ENCODE data around the genes PCF11, TMEM126B, CREBZF and HIKESHI.

DNA sequence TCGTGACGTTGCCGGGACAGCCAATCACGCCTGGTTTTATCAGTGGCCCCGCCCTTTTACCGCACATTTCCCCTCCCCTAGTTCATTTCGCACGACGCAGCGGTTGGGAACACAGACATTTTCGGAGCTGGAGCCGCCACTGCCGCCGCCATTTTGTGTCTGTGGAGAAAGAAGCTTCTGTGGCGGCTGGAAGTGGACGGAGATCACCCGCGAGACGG lies at the start of gene PCF11:
Gene PCF11, plus strand, starts transcription at position 90 of the 218 bp plus-strand sequence.
- RRBS = no CpG with 5 or more reads among the region's 19 CpGs

DNA sequence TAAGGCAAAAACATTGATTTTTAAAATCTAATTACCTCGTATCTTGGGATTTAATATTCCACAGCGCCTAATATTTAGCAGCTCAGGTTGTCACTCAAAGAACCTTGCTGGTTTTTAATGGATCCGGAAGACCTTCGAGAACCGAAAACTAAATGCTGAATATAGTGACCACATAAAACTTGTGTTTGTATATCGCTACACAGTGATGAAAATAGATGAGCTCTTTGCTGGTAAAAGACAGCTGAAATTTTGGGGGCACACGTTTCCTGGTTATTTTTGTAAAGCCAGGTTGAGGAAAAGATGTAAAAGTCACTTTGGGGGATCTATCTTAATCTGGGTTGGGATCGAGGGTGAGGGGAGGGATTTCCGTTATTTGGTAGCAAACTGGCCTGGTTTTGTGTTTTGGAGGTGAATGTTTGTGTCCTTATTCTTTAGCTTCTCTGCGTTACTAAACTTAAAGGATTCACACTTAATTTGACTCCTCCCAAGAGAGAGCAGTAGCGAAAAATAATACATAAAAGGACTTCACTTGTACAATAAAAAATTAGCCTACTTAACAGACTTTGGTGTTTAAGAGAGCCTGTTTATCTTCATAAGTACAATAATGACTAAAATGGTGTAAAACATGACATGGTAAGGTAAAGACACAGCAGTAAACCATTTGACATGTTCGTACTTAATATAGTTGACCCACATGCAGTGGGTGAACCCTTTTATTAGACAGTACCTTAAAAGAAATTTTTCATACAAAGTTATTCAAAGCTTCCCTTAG lies 2.6 kb downstream of the PCF11 start:
- RRBS = no CpG with 5 or more reads among the region's 12 CpGs

- RRBS = no CpG with 5 or more reads among the region's 5 CpGs
These were observed 7.2 kb upstream of the ANKRD42 start for GRCh38 chr11:83186158-83186861.

DNA sequence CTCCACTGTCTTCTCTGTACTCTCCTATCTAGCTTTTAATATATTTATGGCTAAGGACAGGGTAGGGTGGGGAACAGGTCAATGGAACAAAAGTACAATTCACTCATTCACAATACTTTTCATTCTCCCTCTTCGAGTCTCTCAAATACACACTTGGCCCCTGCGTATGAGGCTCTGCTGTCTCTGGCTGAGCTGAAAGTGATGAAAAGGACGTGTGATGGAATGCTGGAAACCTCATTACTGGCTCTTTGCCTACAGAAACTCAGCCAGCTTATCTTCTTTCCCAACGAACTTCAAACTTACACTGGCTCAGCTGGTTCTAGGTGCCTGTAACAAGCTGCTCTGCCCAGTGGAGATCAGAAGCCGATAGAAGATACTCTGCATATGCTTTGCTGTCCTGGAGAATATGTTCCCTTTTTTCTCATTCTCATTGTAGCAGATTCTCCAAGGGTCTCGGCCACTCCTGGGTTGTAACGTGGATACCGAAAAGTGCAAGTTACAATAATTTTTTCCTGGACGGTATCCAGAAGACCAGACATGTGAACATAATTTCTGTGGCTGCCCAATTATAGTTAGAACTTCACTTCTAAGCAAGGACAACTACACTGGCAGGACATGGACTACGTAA lies 405.3 kb upstream of the CCDC90B start:
- RRBS = no CpG with 5 or more reads among the region's 10 CpGs

DNA sequence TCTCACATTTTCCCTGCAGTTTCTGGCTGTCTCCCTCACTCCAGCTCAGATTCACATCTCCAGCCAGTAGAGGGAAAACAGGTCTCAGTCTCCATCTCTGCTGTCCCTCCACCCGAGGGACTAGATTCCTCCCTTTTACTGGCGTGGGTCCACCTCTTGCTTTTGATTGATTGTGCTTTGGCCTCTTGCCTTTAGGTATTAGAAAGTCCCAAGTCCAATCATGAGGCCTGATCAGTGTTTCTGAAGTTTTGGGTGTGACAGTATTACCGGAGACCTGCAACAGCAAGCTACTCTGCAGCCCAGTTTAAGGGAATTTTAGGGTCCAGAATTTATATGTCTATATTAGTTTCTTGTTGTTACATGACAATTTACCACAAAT lies 805.1 kb upstream of the CCDC90B start:
- RRBS = no CpG with 5 or more reads among the region's 3 CpGs

DNA sequence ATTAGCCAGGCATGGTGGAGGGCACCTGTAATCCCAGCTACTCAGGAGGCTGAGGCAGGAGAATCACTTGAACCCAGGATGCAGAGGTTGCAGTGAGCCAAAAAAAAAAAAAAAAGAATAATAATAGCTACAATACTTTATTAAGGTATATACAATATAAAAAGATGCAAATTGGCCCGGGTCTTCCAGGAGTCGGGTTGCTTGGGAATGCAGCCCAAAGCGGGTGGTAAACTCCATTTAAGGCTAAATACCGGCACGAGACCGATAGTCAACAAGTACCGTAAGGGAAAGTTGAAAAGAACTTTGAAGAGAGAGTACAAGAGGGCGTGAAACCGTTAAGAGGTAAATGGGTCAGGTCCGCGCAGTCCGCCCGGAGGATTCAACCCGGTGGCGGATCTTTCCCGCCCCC lies 143.3 kb downstream of the DLG2 start:
- RRBS = 48% methylated on average over 11 of the region's 16 CpGs

- RRBS = 4% methylated on average over 18 of the region's 53 CpGs
These were observed at the start of gene TMEM126B for GRCh38 chr11:85627617-85628706. Gene TMEM126B, plus strand, starts transcription at chr11:85628593.

DNA sequence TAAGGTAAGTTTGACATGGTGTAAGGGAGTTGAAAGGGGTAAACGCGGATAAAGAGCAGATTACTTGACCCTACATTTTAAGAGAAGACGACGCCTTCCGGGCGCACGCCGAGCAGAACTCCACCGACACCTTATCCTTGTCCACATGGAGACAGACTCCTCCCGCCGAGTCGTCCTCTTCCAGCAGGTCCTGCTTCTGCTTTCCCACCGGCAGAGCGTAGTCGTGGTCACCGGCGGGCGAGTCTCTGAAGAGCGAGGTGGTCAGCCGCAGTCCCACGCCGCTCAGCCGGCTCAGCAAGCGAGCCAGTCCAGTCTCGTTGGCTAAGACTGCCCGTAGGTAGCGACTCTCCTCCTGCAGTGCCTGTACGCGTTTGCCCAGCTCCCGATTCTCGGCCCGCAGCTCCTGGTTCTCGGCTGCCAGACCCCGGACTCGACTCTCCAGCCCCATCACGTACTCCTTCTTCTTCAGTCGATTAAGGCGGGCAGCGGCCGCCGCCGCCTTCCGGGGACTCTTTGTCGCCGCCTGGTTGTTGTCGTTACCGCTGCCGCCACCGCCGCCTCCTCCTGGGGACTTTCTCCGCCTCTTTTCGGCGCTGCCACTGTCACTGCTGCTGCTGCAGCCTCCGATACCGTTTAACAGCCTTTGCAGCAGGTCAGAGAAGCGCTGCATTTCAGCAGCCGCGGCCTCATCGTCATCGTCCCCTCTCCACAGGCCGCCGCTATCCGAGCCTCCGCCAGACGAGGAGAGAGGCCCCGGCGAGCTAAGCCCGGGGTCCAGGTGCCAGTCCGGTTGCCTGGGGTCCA lies 986 bp downstream of the CREBZF start:
- RRBS = 5% methylated on average over 27 of the region's 69 CpGs

GRCh38 chr11:85664545-85665422 lies at the start of gene CREBZF:
Gene CREBZF, minus strand, starts transcription at chr11:85665129.
- RRBS = 3% methylated on average over 32 of the region's 70 CpGs

DNA sequence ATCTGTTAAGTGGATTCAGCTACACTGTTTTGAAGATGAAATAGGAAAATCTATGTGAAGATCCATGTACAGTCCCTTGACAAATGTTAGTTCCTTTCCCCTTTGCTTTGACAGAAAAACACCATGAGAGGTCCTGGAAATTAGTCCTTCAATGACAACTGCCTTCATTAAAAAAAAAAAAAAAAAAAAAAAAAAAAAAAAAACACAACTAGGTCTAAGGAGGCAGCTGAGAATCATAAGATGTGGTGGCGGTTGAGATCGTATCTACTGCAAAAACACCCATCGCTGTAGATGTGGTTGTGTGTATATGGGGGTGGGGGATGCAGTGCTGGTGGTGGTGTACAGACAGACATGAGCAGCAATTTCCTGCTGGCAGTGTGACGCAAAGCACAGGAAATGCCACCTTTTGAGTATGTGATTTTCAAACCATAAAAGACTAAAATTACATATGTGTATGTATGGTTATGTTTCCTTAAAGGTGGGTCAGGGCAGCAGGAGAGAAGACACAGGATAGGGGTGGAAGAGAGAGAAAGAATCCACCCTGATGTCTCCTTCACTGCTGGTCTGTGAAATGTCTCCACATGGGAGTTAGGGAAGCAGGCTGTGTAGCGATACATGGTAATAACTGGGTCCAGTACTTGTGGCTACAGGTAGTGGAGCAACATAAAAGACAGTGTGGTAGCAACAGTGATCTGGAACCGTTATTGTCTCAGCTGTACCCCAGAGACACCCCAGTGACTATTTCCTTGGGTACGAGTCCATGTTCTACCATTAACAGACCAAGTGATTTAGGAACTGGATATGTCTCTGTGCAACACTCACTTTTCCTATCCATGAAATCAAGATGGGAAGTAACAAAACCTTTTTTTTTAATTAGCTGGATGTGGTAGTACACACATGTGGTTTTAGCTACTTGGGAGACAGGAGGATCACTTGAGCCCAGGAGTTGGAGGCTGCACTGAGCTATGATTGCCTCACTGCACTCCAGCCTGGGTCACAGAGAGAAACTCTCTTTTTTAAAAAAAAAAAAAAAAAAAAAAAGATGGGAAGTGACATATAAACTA lies 57.9 kb downstream of the SYTL2 start:
- RRBS = no CpG with 5 or more reads among the region's 7 CpGs

- RRBS = no CpG with 5 or more reads among the region's 1 CpG
These were observed 16.8 kb upstream of the SYTL2 start for GRCh38 chr11:85827526-85828385.

DNA sequence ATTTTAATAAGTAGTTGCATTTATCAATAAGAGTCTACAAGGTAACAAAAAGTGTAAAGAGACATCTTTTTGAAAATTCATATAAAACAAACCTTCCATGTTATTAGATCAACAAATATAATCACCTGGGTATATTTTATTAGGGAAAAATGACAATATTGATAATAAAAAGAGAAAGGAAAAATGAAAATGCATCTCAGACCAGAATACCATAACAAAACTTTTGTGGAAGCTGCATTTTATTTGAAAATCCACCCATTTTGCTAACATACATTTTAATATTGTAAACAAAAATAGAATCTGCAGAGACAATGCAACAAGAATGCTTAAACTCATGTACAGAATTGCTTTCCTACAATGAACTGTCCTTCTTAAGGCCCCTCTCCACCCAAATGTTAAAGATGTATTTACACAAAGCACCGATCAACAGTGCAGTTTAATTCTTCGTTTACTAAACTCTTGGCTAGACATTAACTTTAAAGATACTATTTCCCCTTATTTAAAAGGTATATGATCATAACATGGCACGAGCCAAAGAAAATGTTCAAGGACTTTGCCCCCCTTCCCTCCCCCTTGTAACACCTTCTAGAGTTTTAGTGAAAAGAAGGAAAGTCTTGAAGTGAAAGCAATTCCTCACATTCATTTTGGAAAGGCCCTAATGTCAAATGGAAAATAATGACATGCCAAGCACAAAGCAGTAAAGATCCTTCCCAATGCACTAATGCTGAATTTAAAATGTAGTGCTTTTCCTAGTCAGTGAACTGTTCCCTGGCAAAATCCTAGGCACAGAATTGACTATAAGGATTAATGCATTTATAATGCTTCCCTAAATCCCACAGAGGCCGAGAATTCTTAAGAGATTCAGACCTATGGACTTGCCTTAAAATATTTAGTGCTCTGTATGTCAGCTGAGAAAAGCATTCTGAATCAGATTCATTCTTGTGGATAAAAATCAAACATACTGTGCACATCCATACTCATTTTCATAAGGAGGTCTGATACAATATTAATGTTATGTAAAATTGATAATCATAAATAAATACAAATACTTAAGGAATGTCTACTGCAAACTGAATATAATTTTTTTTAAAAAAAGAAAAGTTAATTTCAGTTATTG lies 102.6 kb downstream of the CCDC83 start:
- RRBS = no CpG with 5 or more reads among the region's 4 CpGs

DNA sequence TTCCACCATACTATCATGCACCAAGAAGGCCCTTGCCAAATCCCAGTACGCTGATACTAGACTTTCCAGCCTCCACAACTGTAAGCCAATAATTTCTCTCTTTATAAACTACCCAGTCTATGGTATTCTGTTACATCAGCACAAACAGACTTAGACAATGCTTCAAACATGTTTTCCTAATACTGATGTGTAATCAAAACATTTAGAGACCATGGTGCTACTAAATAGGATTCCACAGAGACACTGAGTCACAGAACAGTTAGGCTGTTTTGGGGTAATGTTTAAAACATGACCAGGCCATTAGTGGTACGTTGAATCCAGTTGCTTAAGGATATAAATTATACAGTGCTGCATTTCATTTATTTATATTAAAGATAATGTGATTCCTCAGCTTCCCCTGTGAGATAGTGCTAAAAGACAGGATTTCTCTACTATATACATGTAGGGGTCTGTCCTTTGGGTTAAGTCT lies 103.6 kb downstream of the PICALM start:
- RRBS = no CpG with 5 or more reads among the region's 2 CpGs

DNA sequence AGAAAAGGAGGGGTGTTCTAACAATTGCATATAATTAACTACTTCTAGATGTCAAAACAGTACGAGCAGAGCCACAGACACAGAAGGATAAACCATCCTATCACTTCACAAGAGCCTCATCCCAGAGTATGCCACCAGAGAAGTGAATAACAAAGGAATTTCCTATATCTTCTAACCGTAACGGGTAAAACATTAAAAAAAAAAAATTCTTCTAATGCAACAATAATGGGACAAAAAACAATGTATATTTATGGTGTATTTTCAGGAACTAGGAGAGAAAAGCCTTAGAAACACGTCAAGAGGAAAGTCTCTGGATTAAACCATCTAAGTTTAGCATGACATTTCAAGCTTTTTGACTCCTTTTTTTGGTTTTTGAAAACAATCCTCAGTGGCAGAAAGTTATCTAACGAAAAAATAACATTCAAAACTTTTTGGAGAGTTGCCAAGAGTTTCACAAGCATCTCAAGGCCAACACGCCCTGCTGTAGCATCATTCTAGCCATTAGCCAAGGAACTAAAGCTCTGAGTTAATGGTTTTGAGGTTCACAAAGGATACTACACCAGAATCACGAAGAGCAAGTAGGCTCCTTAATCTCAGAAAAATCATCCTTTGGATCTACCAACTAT lies 94.9 kb downstream of the PICALM start:
- RRBS = no CpG with 5 or more reads among the region's 7 CpGs

- RRBS = no CpG with 5 or more reads among the region's 1 CpG
These were observed 90.5 kb downstream of the PICALM start for GRCh38 chr11:85978251-85978949.

GRCh38 chr11:86022911-86023671 lies 45.8 kb downstream of the PICALM start:
- RRBS = no CpG with 5 or more reads among the region's 5 CpGs

DNA sequence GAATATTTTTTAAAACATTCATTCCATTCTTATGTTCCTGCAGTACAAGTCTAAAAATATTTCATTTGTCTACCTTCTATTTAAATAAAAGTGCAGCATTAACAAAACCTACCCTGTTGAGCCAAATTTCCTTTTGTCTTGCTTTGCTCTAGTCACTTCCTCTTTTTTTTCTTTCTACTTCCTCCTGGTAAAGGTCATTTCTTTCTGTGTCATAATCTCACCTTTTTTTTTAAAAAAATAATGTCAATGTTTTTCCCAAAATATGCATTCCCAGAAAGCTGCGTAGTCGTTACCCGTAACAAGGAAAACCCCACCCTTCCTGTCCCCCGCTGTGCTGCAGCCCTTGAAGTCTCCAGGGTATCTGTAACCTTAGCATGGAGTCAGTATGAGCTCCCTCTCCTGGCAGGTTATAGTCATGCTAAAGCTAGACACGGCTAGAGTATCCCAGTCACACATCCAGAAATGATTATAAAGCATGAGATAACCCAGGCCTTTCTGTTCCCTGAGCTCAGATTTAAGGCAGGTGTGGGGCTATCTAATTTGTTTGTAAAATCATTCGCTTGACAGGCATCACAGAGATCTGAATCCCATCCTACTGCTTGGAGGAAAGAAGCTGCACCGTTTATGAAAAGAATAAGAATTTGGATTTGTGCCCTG lies 51.1 kb upstream of the EED start:
- RRBS = no CpG with 5 or more reads among the region's 7 CpGs

GRCh38 chr11:86202070-86202380 lies 42.5 kb upstream of the EED start:
- RRBS = no CpG with 5 or more reads among the region's 1 CpG

DNA sequence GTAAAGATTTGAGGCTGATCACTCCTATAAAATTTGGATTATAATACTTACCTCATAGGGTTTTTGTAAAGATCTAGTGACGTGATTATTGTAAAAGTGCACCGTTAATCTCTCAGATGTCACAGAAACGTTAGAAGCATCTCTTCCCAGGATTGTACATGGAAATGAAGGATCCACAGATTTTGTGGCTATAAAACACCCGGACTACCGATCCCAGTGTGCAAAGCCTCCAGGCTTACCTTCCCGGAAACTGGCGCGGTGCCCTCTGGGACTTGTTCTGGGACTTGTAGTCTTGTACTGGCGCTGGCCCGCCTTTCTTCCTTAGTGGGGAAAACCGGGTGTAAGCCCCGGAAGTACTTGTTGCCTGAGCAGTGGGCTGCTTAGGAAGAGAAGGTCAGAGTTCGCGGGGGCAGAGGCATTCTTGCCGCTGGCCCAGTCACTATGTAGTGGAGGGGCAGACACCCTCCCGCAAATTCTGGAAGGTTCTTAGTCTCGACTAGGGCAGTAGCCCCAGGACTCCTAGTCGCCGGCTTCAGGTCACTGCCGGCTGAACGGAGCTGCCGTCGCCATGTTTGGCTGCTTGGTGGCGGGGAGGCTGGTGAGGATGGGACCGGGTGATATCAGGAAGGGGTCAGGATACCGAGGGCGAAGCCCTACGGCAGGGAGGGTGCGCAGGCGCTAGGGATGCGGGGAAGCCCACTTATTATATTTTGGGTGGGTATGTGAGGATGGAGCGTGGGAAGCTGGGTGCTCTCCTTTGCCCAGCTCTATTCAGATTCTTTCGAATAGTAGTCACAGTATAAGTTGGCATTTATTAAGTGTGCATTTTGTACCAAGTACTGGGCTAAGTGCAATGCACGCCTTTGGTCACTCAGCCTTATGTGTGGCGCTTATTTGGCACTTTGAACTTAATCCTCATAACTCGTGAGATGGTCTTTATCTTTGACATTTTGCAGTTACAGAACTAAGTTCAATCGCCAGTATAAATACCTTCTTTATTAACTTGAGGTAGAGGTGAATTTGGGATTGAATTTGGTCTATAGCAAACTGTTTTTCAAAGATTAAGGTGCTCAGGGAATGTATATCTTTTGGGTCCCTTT lies at the start of gene HIKESHI:
Gene HIKESHI, plus strand, starts transcription at position 360 of the 1,100 bp plus-strand sequence.
- RRBS = 4% methylated on average over 12 of the region's 37 CpGs